Liver (tissue), 9 donors: ENCODE measurements around a stretch of chr1.

DNA sequence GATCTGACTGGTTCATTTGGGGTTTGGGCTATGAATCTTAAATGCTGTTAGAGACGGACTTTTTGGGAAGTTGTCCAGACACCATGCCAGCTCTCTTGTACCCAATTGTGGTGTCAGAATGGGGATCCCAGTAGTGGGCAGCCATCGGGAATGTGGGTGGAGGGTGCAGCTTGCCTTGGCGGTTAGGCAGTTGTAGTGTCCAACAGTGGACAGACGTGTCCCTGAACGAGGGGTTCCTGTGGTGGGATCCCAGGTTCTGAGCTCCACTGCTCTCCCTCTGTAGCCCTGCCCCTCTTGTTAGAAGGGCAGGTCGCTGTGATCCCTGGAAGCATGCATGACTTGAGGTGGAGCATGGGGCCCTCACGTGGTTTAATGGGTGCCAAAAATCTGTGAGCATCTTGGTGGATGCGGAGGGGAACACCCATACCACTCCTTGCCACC is 4.2 kb downstream of the GALNT2 start:
- PRO-cap, 5 experiments = no peak in any of the 5 experiments
- RAMPAGE, long total RNA, 2 experiments = no peak in any of the 2 experiments
- RRBS = no CpG with 5 or more reads among the region's 8 CpGs

- PRO-cap, 5 experiments = peak in 2 of 5 experiments; most common plus-strand start chr1:230106193 (in 2); most common minus-strand start chr1:230105899 (in 2)
- RAMPAGE, long total RNA, 2 experiments = start-site peak on the minus strand in 1 of 2 experiments, at chr1:230105892-230106017 at its widest, 13 reads per replicate
- RRBS = 0% methylated on average over 1 of the region's 18 CpGs
Measured at GRCh38 chr1:230105558-230106793, 38.9 kb downstream of the GALNT2 start.

- PRO-cap, 5 experiments = peak in 1 of 5 experiments; most common plus-strand start chr1:230112994 (in 1); most common minus-strand start chr1:230112921 (in 1)
- RAMPAGE, long total RNA, 2 experiments = no peak in any of the 2 experiments
- RRBS = no CpG with 5 or more reads among the region's 3 CpGs
Measured at GRCh38 chr1:230112800-230113160, 45.7 kb downstream of the GALNT2 start.

DNA sequence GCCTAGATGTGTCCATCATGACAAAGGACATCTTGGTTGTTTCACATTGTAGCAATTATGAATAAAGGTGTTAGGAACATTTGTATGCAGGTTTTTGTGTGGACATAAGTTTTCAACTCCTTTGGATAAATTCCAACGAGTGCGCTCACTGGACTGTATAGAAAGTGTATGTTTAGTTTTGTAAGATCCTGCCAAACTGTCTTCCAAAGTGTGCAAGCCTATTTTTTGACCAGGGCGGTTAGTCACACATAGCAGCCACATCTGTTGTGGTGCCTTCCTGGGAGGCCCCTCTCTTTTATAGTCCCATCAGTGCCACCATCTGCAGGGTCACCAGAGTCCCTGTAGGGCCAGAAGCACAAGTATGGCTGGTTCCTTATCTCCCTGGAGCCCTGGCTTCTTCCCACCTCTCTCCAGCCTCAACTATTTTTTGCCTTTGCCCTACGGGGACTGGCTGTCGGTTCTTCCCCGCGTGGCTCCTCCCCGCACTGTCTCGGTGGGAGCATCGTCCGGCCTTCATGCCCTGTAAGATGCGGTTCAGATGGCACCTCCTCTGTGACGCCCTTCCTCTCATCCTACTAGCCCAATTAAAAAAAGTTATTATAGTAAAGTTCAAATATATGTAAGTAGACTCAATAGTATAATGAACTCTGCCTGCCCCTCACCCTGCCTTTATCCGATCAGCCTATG is 51.3 kb downstream of the GALNT2 start:
- PRO-cap, 5 experiments = peak in 1 of 5 experiments; most common plus-strand start position 433 of the sequence (in 1)
- RAMPAGE, long total RNA, 2 experiments = no peak in any of the 2 experiments
- RRBS = no CpG with 5 or more reads among the region's 14 CpGs

DNA sequence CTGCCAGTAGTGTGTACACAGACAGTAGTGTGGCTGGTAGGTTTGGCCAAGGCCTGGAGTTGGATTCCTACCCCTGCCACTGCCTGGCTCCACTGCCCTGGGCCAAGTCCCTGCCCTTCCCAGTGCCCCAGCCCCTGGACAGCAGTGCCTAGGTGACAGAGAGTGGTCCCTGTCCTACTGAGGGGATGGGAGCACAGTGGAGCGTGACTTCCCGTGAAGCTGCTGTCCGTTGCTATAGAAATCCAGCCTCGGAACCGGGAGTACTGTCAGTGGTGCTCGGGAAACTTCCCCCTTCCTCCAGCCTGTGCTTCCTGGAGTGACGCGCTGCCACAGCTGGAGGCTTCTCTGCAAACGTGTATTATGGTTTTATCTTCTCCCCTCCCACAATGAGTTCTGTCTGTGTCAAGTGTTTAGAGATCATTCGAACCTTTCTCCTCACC is 73.3 kb downstream of the GALNT2 start:
- PRO-cap, 5 experiments = peak in 1 of 5 experiments; most common plus-strand start position 76 of the sequence (in 1)
- RAMPAGE, long total RNA, 2 experiments = no peak in any of the 2 experiments
- RRBS = no CpG with 5 or more reads among the region's 10 CpGs

- PRO-cap, 5 experiments = no peak in any of the 5 experiments
- RAMPAGE, long total RNA, 2 experiments = no peak in any of the 2 experiments
- RRBS = no CpG with 5 or more reads among the region's 4 CpGs
Measured at GRCh38 chr1:230204611-230205210, 137.7 kb downstream of the GALNT2 start.

DNA sequence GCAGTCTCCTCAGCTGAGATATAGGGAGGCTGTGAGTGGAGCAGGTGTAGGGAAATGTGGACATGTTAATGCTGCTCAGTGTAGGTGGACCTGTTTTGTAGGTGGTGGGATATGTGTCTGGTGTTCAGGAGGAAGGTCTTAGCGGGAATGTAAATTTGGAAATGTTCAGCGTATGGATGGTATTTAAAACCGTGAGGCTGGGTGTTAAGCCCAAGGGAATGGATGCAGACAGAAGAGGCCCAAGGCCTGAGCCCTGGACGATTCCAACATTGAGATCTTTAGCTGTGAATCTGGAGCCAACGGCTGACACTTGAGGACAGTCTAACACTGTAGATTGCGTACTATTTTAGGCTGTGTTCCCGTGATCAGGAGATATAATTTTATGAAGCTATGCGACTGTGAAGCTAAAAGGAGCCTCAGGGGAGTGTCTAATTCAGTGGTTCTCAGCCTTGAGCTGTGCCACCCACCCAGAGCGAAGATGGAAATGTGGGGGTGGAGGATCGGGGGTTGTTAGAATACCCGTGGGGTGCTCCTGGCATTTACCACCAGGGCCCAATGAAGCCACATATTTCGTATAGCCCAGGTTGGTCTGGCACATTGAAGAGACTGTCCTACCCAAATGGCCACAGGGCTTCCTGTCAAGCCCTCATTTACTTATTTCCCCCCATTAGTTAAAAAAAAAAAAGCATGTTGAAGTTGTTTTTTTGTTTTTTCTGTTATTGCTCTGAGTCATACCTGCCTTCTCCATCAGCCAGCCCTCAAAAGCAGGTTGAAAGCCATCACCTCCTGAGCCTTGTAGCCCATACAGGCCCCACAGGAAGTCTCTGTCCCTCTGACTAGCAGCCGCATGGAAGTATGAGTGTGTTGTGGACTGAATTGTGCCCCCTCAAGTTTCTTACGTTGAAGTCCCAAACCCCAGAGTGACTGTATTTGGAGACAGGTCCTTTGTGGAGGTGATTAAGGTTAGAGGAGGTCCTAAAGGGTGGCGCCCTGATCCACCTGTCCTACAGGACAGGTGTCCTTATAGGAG is 141.6 kb downstream of the GALNT2 start:
- PRO-cap, 5 experiments = no peak in any of the 5 experiments
- RAMPAGE, long total RNA, 2 experiments = no peak in any of the 2 experiments
- RRBS = no CpG with 5 or more reads among the region's 15 CpGs

DNA sequence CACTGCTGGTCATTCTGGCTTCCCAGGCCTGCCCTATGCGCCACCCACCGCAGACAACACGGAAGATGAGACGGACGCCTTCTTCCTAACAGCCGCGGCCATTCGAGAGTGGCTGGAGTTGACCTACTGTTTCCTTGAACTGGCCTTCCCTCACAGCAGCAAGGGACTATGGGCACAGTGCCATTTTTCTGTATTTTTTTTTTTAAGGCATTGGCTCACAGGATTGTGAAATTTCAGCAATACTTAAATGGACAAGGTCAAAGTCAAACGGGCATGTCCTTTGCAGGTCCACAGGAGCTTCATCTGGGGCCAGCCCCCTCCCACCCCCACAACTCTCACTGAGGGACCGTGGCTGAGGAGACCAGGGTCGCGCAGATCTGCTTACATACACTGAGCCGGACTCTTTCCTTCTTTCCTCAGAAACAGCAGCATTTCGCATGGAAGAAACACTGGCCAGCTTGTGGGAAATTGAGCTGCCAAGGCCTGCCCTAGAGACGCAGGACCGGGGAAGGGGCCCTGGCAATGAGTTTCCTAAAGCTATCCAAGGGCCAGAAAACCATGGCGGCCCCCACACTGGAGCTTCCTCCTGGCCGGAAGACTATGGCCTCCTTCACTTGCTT is 99.0 kb downstream of the PGBD5 start:
- PRO-cap, 5 experiments = peak in 4 of 5 experiments; most common plus-strand start position 341 of the sequence (in 3); most common minus-strand start position 141 of the sequence (in 3)
- RAMPAGE, long total RNA, 2 experiments = no peak in any of the 2 experiments
- RRBS = 37% methylated on average over 3 of the region's 18 CpGs

- PRO-cap, 5 experiments = peak in 2 of 5 experiments; most common plus-strand start chr1:230681905 (in 2)
- RAMPAGE, long total RNA, 2 experiments = no peak in any of the 2 experiments
- RRBS = no CpG with 5 or more reads among the region's 5 CpGs
Measured at GRCh38 chr1:230681388-230682185, 32.3 kb downstream of the AGT start.

- PRO-cap, 5 experiments = peak in 2 of 5 experiments; most common plus-strand start chr1:230712626 (in 2); most common minus-strand start chr1:230712321 (in 1)
- RAMPAGE, long total RNA, 2 experiments = no peak in any of the 2 experiments
- RRBS = 25% methylated on average over 1 of the region's 31 CpGs
Measured at GRCh38 chr1:230711596-230713104, 1.8 kb downstream of the AGT start.

DNA sequence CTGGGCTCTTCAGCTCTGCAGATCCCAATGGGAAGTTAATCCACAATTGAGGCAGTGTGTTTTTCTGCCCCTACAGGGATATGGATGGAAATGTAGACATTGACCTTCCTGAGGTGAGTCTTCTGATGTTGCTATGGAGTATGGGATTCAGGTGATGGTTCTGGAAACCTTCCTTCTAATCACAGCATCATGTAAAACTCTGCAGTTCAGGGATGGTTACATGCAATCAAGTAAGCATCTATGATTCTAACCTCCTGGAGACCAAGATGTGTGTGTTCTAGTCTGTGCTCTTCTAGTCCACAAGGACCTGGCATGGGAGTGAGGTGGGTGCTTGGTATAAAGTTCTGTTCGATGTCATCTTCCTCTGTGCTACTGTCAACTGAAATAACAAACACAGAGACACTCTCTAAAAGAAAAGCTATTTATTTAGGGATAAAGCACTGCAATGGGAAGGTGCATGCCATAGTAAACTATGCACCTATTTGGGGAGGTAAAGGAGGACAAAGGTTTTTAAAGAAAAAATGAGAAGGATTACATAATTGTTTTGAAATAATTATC is 38.8 kb downstream of the CAPN9 start:
- PRO-cap, 5 experiments = no peak in any of the 5 experiments
- RAMPAGE, long total RNA, 2 experiments = no peak in any of the 2 experiments
- RRBS = no CpG with 5 or more reads among the region's 1 CpG

DNA sequence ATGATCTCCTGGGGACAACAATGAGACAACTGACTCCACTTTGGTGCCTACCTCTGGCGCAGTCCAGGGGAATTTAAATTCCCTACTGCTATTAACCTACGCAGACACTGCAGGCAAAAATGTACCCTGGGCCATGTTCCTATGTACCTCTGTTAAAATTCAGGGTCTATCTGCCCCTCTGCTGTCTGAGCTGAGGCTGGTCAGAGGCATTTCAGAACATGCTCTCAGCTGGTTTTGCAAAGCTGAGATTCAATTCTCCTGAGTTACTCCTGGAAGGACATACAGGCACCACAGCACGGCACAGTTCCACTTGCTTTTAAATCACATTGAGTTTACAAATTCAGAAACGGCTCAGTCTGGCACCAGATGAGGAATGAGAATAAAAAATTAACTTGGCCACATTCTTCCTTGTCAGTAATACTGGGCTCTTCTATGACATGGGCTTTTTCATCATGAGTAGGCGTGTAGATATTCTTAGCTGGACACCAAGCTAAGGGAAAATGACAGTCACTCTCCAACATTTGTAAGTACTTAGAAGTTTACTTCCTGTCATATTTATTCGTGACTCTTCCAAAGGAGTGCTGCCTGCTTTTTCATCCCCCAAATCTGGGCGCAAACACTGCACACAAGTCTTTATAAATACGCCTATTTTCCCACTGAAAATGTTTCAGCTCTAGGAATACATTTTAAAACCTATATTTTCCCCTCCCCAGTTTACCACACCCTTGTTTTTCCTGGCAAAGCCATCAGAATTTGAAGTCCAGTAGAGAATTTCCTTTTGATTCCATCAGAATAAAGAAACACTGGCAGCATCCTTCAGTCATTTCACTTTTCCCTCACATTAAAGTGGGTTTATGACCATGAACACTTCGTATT is 1.9 kb downstream of the C1orf198 start:
- PRO-cap, 5 experiments = peak in 1 of 5 experiments; most common plus-strand start position 477 of the sequence (in 1); most common minus-strand start position 318 of the sequence (in 1)
- RAMPAGE, long total RNA, 2 experiments = no peak in any of the 2 experiments
- RRBS = no CpG with 5 or more reads among the region's 9 CpGs

- PRO-cap, 5 experiments = no peak in any of the 5 experiments
- RAMPAGE, long total RNA, 2 experiments = no peak in any of the 2 experiments
- RRBS = no CpG with 5 or more reads among the region's 10 CpGs
Measured at GRCh38 chr1:230867015-230867701, 1.2 kb downstream of the C1orf198 start.

GRCh38 chr1:231020266-231020940 is 19.7 kb downstream of the FAM89A start:
- PRO-cap, 5 experiments = no peak in any of the 5 experiments
- RAMPAGE, long total RNA, 2 experiments = no peak in any of the 2 experiments
- RRBS = no CpG with 5 or more reads among the region's 10 CpGs

DNA sequence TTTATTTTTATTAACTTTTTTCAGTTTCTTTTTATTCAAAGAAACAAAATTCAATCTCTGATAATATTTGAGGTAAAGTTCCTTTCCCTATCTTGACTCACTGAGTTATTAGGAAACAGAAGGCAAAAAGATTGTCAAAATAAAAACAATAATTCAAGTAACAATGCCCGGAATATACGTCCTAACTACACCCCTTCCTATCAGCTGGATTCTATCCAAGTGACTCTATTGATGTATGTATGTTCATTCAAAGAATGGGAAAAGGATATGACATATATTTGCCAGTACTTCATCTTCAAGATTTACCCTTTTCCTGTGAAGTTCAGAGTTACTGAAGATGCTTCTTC is 13.7 kb downstream of the SPRTN start:
- PRO-cap, 5 experiments = peak in 2 of 5 experiments; most common minus-strand start position 102 of the sequence (in 2)
- RAMPAGE, long total RNA, 2 experiments = no peak in any of the 2 experiments
- RRBS = no CpG with 5 or more reads among the region's 2 CpGs

DNA sequence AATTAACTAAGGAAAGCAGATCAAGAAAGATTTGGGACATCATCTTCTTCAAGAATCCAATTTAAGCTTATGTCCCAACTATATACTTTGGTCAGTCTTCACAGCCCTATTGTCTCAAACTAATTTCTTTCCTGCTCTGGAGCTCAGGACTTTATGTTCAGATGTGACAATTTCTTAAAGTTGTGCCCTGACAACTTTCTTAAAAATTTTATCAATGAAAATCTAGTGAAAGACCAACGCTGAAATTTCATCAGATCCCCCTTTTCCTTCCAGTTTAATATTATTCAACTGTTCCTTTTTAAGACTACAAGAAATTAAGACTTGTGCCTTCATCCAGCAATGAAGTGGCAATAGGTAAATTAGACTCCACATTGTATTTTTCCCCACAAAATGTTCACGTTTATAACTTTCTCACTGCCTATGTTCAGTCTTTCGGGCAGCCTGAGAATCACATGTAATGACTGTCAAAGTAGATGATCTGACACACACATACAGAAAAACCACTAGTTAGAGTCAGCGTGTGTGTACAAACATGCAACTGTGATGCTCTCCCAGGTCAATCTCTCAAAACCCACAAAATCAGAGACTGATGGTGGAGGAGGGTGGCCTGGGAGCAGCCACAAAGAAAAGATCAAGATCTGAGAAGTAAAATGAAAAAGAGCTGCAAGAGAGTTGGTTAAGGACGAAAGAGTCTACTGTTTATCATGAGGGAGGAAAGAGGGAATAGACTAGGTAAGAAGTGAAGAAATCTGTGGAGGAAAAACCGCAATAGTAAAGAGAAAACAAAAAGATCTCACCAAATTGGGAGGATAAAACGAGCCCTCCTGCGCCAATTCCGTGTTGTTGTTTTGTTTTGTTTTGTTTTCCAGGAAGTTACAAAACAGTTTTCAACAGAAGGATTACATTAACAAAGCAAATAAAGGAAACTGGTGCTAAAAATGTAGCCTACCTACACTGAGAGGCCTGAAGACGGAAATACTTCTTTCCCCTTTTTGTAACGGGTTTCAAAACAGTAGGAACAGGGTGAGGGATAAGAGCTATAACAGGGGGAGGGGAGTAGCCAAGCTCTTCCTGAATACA is 2.4 kb downstream of the EGLN1 start:
- PRO-cap, 5 experiments = peak in 1 of 5 experiments; most common plus-strand start position 589 of the sequence (in 1)
- RAMPAGE, long total RNA, 2 experiments = no peak in any of the 2 experiments
- RRBS = no CpG with 5 or more reads among the region's 11 CpGs

GRCh38 chr1:231929170-231929683 is 302.6 kb downstream of the DISC1 start:
- PRO-cap, 5 experiments = no peak in any of the 5 experiments
- RAMPAGE, long total RNA, 2 experiments = no peak in any of the 2 experiments
- RRBS = no CpG with 5 or more reads among the region's 8 CpGs

- PRO-cap, 5 experiments = no peak in any of the 5 experiments
- RAMPAGE, long total RNA, 2 experiments = no peak in any of the 2 experiments
- RRBS = no CpG with 5 or more reads among the region's 8 CpGs
Measured at GRCh38 chr1:232490362-232491292, 139.3 kb downstream of the SIPA1L2 start.

DNA sequence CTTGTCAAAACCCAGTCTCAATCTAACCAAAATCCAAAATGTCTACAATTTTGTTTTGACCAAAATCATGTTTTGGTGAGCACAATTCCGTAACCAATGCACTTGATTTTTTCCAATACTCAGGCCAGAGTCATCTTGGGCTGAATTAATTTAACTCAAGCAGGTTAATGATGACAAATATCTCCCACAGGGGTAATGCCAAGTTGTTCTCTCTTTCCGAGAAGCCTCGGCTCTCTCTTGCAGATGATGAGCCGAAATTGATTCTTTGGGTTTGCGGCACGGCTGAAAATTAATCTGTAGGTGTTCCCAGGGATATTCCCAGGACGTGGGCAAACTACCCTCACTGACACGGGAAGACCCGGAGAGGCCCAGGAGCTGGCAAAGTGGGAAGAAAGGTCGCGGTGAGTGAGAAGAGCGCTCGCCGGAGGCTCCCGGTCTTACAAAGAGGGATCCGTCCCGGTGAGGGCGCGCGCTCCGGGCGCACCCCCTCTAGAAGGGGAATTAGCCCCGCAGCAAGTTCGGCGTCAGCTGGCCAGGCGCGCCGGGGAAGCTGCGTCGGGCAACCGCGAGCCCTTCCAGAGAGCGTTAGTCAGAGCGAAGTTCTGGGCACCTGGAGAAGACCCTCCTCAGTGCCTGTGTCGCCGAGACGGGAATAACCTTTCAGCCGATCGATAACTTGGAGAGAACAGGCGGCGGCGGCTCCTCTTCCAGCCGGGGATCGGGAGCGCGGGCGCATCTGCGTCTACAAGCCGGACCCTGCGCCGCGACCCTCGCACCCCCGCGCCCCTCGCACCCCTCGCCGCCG is 785 bp downstream of the SIPA1L2 start:
- PRO-cap, 5 experiments = peak in 3 of 5 experiments; most common plus-strand start position 392 of the sequence (in 2)
- RAMPAGE, long total RNA, 2 experiments = no peak in any of the 2 experiments
- RRBS = 3% methylated on average over 14 of the region's 59 CpGs

DNA sequence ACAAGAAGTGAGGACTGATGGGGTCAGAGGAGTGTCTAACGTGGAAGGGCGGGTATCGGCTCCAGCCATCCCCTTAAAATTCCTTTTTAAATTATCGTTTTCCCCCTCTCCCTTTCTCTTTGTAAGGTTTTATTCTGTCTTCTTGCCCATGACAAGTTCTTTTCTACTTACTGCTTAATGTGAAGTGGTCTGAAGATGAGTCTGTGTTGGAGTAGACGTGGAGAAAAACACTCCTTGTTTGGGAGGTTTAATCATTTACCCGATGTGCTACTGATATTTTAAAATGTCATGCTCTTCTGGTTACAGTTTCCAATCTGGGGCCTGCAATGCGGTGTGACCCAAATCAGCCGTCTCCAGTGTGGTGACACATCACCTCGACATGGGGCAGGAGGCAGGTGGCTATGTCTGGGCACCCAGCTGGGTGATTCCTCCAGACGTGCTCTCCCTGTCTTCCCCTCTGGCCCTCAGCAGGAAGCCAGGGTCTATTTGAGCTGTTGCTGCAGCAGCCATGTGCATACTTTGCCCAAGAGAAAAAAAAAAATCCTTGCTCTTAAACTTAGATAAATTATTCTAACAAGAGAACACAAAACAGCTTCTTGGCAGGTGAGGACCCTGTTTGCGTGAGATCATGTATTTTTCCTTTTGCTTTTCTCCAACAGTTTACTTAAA is 39.0 kb upstream of the MAP10 start:
- PRO-cap, 5 experiments = peak in 3 of 5 experiments; most common plus-strand start position 305 of the sequence (in 2); most common minus-strand start position 229 of the sequence (in 2)
- RAMPAGE, long total RNA, 2 experiments = no peak in any of the 2 experiments
- RRBS = no CpG with 5 or more reads among the region's 11 CpGs